A375 (cell line): ENCODE measurements around the gene LPIN1.

- RAMPAGE, long total RNA: no peak
Observed at GRCh38 chr2:10550352-10550965, 102.3 kb upstream of the ODC1 start.

DNA sequence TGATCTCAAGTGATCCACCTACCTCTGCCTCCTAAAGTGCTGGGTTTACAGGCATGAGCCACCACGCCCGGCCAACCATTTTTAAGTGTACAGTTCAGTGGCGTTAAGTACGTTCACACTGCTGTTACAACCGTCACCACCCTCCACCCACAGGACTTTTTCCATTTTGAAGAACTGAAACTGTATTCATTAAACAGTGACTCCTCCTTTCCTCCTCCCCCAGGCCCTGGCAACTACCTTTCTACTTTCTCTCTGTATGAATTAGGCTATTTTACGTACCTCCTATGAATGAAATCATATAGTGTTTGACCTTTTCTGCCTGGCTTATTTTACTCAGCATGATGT, 24.1 kb downstream of the ATP6V1C2 start:
- RAMPAGE, long total RNA: no peak

GRCh38 chr2:11024268-11024539, 108.7 kb upstream of the C2orf50 start:
- RAMPAGE, long total RNA: no peak

DNA sequence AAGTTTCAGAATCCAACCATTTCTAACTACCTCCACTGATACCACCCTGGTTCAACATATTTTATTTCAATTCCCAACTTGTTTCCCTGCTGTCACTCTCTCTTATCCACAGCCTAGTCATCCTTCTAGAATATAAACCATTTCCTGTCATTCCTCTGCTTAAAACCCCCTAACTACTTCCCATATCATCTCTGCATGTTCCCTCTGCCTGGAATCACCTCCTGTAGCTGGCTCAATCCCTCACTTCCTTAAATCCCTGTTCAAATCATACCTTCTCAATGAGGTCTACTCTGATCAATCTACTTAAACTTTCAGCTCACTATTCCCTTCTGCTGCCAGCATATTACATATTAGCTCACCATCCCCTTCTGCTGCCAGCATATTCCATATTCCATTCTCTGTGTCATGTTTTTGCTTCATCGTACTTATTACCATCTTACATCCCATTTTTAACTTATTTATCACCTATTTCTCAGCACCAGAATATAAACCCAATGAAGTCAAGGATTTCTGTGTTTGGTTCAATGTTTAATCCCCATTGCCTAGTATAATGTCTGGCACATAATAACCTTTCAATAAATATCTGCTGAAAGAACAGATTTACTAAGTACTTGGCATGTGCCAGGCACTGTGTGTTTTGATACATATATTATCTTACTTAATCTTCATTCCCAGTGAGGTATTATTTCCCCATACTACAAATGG, 93.5 kb downstream of the ROCK2 start:
- RAMPAGE, long total RNA: no peak

- RAMPAGE, long total RNA: no peak
Observed at GRCh38 chr2:11342727-11343436, 1.6 kb downstream of the ROCK2 start.

DNA sequence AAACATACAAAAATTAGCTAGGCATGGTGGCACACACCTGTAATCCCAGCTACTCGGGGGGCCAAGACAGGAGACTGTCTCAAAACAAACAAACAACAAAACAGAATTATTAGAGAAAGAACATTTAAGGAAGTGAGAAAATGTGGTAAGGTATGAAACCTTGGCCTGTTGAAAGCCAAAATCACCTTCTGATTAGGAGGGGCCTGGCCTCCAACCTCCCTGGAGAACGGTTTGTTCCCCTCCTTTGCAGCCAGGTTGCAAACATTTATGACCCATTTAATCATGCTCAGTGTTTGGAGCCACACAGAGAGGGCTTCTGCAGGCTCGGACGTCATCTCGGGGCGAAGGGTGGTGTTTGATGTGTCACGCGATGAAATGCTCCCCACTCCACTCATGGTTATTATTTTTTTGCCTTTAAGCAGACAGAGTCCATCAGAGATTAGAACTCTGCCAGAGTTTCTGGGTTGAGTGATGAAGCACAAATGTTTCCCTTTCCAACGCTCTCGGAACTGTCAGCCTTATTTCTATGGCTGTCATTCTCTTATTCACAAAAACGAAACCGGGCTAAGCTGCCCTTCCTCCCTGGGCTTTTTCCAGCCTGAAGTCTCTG, 33.5 kb upstream of the ROCK2 start:
- RAMPAGE, long total RNA: no peak

GRCh38 chr2:11403720-11404183, 59.3 kb upstream of the ROCK2 start:
- RAMPAGE, long total RNA: no peak

- RAMPAGE, long total RNA: no peak
Observed at GRCh38 chr2:11406620-11407542, 59.1 kb downstream of the E2F6 start.

- RAMPAGE, long total RNA: no peak
Observed at GRCh38 chr2:11554308-11554789, 20.5 kb downstream of the GREB1 start.

- RAMPAGE, long total RNA: no peak
Observed at GRCh38 chr2:11715896-11716499, 30.4 kb upstream of the LPIN1 start.

GRCh38 chr2:11726222-11726971, 20.0 kb upstream of the LPIN1 start:
- RAMPAGE, long total RNA: no peak

DNA sequence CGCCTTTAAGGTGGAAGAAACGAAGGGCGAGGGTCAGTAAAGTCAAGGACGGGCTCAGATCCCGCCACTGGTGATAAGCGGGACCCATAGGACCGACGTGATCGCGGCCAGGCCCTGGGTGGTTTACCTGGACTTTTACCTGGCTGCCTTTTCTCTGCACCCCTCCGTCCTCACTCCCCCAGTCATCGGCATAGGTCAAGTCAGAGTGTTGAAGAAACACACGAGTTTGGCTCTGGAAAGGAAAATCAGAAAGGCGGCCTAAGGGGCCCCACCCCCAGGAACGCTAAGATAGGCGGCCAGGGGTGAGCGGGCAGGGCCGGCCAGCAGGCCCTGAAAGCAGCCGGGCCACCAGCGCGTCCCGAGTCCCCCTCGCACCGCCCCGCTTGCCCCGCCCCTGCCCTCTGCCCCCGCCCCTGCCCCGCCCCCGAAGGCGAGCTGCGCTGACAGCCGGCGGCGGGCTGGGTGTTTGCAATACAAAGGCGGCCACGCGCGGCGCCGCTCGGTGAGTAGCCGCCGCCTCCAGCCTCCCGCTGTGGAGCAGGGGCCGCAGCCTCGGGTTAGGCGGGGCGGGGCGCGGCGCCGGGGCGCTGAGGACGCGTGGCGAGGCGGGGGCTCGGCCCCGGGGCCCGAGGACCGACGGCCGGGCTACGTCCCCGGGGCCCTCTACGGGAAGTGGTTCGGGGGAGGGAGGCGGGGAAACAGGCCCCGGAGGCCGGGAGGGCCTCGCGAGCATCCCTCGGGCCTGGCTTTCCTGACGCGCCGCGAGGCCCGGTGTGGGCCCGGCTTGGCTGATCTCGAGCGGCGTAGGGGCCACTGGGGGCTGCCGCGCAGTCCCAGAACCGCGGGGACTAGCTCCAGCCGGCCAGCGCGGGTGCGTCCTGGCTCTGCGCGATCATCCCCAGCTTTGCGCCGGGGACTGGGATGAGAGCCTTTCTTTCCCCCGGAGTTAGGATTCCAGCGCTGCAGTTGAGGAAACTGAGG, at the start of gene LPIN1:
TSS of gene LPIN1 (plus strand) at position 463 of the 981 bp plus-strand sequence.
- RAMPAGE, long total RNA: no peak

- RAMPAGE, long total RNA: no peak
Observed at GRCh38 chr2:11765419-11765822, 19.0 kb downstream of the LPIN1 start.

- RAMPAGE, long total RNA: no peak
Observed at GRCh38 chr2:11765823-11766572, 19.6 kb downstream of the LPIN1 start.

DNA sequence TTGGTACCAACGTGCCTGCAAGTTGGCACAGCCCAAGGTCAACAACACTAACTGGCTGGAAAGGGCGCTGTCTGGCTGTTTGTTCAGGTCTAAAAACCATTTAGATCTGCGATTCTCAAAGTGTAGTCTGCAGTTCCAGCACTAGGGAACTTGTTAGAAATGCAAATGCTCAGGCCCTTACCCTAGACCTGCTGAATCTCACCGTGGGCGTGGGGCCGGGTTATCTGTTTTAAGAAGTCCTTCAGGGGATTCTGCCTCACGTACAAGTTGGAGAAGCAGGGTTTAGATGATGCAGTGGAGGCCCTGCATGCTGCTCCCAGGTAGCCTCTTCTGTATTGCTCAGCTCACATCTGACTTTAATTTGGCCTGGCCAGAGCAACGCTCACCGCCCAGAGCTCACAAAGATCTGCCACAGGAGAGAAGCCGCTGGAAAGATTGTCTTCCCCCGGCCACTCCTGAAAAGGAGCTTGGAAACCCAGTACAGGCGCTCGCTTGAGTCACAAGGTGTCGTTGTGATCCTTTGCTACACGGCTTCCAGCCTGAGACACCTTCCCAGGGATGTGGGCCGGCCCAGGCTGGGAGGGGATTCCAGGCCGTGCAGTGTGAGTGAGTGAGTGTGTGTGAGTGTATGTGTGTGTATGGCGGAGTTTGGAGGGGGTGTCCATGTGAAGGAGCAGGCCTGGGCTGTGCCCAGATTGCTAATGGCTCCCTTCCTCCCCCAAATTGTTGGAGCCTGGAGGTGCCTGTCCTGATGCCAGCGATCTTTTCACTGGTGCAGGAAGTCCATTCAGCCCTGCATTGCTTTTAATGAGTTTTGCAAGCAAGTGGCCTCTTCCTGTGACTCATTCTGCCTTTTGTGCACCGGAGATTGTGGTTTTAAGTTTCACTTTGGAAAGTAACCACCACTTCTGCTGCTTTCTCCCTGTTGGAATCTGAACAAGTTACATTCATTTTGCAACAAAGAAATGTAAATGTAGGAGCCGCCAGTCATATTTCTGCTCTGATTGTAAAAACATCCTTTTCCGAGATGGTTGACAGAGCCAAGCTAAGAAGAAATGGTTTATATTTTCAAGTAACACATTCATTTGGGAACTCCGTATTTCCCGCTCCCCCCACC, 83.5 kb downstream of the LPIN1 start:
- RAMPAGE, long total RNA: no peak

- RAMPAGE, long total RNA: no peak
Observed at GRCh38 chr2:12063999-12064658, 317.7 kb downstream of the LPIN1 start.

GRCh38 chr2:12320843-12321739, 395.6 kb upstream of the TRIB2 start:
- RAMPAGE, long total RNA: no peak

GRCh38 chr2:12424873-12425319, 291.8 kb upstream of the TRIB2 start:
- RAMPAGE, long total RNA: no peak

- RAMPAGE, long total RNA: no peak
Observed at GRCh38 chr2:12701789-12702385, 14.8 kb upstream of the TRIB2 start.

DNA sequence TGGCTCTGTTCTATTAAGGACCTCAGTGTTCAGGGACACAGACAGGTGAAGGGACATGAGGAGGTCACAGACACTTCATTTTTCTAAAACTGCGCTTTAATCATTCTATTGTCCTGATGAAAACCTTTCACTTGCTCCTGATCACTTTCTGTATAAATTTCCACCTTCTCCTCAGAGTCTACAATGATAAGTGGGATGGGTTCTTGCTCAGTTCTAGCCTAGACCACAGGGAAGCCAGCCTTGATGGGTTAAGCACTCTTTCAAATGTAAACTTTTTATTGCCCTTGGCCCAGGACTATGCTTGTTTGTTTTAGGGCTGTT, 59.5 kb downstream of the TRIB2 start:
- RAMPAGE, long total RNA: no peak